BE2C (cell line): Measurements from ENCODE around the gene SOD2.

GRCh38 chr6:158765842-158766881 is 53.0 kb downstream of the EZR start:
- RRBS: no CpG with 5 or more reads among the region's 18 CpGs

DNA sequence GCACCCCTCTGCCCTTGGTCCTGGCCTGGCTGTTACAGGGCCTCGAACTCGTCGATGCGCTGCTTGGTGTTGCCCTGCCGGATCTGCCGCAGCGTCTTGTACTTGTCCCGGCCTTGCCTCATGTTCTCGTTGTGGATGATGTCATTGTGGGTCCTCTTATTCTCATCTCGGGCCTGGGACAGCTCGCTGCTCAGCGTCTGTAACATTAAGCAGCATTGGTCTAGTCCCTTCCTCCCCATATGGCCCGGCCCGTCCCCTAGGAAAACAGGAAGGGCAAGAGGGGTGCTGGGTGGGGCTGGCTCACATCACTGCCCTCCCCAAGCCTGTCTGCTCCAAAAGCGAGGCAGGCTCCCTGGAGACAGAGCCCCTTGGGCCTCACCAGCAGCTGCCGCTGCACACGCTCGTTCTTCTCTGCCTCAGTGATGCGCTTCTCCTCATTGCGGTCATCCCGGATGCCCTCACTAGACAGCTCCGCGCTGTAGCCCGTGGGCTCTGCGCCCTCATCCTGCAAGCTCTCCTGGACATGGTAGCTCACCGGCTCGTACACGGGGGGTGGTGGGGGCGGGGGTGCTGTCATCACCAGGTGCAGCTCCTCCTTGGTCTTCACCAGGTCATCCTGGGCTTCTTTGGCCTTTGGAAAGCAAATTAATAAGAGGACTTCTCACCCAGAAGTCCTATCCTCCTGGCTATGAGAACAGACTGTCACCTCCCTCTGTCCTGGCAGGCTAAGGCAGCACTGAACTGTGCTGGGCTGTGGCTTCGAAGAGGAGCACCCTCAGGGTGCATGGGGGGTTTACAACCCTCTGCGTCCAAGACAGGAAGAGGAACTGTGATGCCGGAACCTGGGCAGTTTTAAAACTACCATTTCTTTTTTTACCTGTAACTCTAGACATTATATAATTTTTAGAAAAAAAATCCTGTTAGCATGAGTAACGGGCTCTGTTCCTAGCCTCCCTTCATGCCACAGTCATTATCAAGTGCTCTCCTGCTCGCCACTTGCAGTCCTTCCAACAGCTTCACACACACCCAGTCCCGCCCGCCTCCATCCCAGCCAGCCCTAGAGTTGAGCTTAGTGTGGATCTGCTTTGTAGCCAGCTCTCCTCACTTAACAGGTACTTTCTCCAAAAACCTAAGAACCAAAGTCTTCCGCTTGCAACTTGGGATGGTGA is 51.9 kb downstream of the EZR start:
- RRBS: no CpG with 5 or more reads among the region's 37 CpGs

GRCh38 chr6:158789190-158789905 is 29.8 kb downstream of the EZR start:
- RRBS: no CpG with 5 or more reads among the region's 11 CpGs

DNA sequence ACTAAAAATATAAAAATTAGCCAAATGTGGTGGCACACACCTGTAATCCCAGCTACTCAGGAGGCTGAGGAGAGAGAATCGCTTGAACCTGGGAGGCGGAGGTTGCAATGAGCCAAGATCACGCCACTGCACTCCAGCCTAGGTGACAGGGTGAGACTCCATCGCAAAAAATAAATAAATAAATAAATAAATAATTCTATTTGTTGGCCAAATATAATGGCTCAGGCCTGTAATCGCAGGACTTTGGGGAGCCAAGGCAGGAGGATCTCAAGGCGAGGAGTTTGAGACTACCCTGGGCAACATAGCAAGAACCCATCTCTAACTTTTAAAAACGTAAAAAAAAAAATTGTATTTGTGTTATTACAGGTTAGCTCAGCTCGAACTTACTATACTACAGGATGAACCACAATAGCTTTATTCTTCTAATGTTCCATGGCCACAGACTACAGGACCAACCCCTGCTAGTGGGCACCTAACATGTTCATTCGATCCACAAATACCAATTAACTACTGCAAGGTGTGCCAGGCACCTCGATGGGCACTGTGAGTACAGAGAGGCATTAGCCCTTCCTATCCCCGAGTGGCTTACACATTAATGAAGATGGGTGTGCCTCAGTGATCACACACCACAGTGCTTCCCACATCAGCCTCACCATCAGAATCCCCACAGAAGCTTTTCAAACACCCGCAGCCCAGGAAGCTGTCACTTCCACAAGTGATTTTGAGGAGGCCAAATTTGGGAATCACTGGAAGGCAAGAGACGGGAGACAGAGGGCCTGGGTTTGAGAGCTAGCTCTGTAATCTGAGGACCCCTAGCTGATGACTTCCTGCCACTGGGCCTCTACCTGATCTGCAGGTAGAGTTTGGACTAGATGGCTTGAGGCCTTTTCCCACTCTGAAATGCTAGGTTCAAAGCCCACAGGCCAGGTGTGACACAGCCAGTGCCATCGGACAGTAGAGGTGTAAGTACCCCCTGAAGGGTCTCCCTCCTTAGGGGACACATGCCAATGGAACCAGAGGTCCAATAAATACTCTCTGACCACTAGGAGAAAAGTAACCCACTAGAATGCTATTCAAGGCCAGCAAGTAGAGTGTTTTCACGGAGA is 23.7 kb downstream of the EZR start:
- RRBS: no CpG with 5 or more reads among the region's 15 CpGs

DNA sequence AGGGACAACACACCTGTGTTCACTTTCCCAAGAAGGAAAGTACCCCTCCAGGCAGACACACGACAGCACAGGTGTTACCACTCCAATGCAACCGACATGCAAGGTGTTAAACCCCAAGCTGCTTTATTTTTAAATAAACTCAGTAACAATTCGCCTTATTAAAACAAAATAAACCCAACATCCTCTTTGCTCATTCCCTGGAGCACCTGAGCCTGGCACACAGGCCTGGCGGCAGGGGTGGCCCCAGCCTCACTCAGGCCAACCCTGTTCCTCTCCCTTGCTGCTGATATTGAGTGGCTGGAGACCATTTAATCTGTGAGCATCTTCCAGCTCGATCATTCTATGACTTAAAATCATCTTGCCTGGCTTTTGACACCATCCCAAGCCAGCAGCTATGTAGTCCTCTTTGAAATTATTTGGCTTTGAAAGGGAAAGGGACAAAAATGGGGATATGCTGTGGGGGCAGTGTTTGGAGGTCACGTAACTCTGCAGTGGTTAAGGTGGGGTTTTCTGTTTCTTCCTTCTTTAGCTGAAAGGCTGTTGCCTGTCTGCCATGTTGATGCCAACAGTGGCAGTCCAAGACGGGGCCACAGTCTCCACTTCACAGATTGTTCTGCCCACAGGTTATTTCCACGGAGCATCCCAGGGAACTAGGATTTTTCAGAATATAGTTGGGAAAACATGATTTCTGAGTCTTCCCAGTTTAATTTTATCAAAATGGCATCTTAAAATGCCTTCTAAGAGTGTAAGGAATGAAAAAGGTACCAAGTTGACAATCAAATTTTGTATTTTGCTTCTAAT is 22.8 kb downstream of the EZR start:
- RRBS: no CpG with 5 or more reads among the region's 8 CpGs

GRCh38 chr6:158801362-158802292 is 17.5 kb downstream of the EZR start:
- RRBS: no CpG with 5 or more reads among the region's 10 CpGs

DNA sequence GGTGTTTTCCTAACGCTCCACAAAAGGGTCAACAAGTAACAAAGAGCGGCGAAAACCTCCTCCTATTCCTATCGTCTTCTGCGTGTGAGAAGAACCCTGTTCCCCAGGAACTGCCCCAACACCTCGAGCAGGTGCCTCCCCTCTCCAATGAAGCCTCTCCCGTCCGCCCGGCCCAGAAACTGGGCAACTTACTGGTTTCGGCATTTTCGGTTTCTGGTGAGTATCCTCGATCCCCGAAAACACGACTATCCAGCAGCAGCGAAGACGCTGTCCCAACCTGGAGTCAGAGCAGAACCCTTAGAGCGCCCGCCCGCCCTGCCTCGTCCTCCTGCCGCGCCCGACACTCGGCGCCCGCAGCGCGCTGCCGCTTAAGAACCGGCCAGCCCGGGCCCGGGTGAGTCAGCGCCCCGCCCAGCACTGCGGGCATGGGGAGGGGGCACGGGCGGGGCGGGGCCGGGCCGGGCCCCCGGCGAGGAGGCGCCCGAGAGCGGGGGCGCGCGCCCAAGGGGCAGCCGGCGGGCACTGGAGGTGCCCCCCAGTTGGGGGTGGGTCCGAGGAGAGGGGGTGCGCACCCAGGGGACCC is 1.2 kb downstream of the EZR start:
- RRBS: 1% methylated on average over 18 of the region's 52 CpGs

DNA sequence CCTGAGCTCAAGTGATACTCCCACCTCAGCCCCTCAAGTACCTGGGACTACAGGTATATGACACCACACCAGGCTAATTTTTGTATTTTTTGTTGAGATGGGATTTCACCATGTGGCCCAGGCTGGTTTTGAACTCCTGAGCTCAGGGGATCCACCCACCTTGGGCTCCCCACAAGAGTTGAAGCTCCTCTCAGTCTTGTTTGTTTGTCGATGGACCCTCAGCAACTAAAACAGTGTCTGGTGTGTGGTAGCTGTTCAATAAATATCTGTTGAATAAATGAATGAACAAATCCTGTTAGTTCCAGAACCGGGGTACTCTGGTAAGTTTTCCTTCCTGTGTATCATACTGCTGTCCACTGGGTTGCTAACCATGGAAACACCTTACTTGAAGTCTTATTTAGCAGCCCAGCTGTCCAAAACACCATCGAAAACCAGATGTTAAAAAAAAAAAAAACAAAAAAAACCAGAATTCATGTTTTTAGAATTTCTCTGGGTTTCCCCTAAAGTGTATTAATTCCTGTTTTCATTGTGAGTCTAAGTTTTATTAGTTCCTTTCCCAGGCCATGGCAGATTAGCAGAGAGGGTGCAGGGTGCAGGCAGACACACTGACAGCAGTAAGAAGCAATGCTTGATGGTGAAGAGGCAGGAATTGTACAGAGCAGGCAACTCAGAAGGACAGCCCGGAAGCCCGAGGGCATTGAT is 7.8 kb upstream of the EZR start:
- RRBS: no CpG with 5 or more reads among the region's 5 CpGs

GRCh38 chr6:158846751-158847350 is 27.7 kb upstream of the EZR start:
- RRBS: 93% methylated on average over 3 of the region's 9 CpGs

- RRBS: no CpG with 5 or more reads among the region's 5 CpGs
These were observed 39.8 kb downstream of the RSPH3 start for GRCh38 chr6:158960010-158960856.

DNA sequence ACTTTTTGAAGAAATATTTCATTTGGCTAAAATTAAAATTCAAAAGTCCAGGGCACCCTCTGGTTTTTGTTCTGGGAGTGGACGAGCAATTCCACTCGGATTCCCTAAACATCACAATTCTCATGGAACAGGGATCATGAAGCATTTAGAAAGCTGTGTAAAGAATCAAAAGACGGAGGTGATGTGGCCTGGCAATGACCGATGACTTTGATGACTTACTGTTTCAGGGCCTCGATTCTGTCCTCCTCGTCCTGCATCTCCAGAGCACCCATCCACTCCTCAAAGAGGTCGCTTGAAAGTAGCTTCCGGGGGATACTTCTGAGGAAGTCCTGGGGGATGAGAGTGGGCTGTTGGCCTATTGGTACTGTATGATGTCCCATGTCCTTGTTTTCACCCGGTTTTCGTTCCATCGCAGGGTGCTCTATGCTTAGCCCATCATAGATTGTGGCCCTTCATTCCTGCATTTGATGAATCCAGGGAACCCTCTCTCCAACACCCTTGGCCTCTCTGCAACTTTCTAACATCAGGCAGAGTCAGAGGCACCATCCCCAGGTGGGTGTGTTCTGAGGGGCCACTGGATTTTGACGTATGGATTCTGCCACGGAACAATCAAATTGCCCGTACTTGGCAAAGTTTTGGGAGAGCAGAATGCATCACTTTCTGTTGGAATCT is 4.2 kb downstream of the TAGAP start:
- RRBS: 85% methylated on average over 2 of the region's 14 CpGs

- RRBS: no CpG with 5 or more reads among the region's 11 CpGs
These were observed 52.8 kb upstream of the FNDC1 start for GRCh38 chr6:159116243-159117003.

GRCh38 chr6:159692258-159693126 is 549 bp downstream of the SOD2 start:
- RRBS: 3% methylated on average over 21 of the region's 66 CpGs

- RRBS: under 1% methylated on average over 7 of the region's 69 CpGs
These were observed at the start of gene SOD2 for GRCh38 chr6:159693127-159693778. SOD2 (minus strand) TSS chr6:159693241.

DNA sequence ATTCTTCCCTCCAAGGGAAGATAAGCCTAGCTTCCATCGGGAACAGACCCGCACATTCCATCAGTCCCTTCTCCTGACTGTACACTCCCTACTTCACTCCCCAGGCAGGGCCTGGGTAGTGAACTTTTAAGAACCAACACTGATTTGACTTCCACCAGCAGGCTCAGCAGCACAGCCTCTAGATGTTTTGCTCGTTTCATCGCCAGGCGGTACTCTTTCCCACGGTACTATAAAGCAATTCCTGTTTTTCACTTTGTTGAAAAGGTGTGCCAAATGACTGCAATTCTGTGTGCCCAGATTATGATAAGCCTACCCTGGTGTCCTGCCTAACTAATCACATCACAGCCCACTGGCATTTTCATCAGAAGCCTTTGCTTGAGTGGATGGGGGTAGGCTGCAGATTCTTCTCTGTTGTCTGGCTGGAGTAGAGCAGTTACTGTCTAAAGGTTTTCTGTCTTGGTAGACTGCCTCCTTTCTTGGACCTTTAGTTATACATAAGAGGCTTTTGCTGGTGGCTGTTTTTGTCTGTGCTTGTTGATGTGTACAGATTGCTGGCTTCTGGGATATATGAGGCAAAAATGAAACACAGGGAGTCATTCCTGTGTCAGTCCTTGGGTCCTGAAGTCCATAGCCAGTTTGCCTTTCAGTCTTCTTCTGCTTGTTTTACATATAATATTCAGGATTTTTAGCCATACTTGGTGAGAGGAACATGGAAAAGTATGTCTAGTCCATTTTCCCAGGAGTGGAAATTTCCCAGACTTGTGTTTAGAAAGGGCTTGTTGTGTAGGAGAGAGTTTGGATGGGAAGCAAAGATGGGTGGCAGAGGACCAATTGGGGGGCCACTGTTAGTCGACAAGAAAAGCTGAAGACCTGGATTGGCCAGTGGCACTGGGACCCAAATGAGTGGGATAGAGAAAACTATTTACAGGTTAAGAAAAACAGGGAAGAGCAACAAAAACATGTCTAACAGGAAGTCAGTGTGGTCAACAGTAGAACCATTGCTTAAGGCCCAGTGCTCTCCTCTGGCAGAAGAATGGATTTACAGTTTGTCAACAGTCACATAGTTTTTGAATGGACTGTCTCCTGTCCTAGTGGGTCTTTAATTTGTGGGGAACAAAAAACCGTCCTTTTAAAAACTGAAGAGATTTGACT is 12.6 kb upstream of the WTAP start:
- RRBS: no CpG with 5 or more reads among the region's 8 CpGs

DNA sequence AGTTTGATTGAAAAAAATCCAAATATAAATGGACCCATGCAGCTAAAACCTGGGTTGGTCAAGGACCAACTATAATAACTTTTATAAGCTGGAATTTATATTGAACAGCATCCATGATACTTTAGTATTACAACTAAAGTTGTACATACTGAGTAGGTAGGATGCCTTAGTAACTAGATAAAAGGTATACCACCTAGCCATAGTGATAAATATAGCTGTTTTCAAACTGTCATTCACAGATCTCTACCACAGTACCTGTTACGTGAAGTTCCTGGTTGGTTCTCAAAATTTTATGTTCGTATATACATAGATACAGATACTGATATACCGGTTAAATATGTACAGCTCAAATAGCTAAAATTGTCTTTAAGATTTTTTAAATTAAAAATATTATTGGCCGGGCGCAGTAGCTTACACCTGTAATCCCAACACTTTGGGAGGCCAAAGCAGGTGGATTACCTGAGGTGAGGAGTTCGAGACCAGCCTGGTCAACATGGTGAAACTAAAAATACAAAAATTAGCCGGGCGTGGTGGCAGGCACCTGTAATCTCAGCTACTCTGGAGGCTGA is 4.9 kb downstream of the WTAP start:
- RRBS: 100% methylated on average over 1 of the region's 8 CpGs

DNA sequence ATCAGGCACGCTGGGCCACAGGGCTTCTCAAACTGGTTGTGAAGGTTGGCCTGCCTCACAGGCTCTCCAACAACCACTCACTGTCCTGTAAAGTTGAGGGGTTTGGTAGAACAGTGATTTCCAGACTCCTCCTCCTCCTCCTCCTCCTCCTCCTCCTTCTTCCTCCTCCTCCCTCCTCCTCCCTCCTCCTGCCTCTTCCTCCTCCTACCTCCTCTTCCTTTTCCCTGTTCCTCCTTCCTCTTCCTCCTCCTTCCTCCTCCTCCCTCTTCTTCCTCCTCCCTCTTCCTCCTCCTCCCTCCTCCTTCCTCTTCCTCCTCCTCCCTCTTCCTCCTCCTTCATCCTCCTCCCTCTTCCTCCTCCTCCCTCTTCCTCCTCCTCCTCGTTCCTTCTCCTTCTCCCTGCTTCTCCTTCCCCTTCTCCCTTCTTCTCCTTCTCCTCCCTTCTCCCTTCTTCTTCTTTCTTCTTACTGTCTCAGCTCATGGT is 7.6 kb downstream of the MAS1 start:
- RRBS: no CpG with 5 or more reads among the region's 2 CpGs

GRCh38 chr6:160050225-160051014 is 71.2 kb upstream of the SLC22A1 start:
- RRBS: no CpG with 5 or more reads among the region's 19 CpGs

DNA sequence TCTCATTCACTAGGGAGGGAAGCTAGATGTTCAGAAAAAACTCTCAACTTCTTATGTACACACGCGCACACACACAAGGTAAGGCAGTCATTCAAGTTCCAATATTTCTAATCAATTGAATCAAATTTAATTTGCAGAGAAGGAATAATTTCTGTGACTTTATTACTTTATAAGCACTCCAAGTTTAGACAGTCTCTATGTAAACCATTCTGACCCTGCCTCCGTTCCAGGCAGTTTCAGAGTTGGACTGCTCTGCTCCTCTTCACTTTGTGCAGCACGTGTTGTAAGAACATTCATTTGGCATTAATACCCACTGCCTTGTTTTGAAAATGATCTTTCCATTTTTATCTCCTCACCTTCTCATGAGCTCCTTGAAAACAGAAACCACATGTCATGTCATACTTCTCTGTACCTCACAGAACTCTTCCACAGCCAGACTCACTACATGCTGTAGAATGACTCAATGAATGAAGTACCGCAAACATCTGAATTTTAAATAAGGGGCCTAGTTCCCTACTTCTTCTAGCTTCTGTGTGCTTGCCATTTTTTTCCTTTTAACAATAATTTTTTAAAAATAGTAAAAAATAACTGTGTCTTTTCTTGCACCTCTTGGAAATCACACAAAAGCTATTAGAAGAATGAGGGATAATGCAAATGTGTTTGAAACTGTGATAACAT is 25.6 kb downstream of the SLC22A1 start:
- RRBS: no CpG with 5 or more reads among the region's 5 CpGs

- RRBS: no CpG with 5 or more reads among the region's 6 CpGs
These were observed 38.9 kb downstream of the SLC22A1 start for GRCh38 chr6:160160491-160160887.